Calu3 (cell line): Measurements from ENCODE around the genes KMT5C, TMEM238, ZNF787 and ZNF444.

GRCh38 chr19:55245972-55246222 lies 12.9 kb downstream of the PPP6R1 start:
- PRO-cap: no peak

DNA sequence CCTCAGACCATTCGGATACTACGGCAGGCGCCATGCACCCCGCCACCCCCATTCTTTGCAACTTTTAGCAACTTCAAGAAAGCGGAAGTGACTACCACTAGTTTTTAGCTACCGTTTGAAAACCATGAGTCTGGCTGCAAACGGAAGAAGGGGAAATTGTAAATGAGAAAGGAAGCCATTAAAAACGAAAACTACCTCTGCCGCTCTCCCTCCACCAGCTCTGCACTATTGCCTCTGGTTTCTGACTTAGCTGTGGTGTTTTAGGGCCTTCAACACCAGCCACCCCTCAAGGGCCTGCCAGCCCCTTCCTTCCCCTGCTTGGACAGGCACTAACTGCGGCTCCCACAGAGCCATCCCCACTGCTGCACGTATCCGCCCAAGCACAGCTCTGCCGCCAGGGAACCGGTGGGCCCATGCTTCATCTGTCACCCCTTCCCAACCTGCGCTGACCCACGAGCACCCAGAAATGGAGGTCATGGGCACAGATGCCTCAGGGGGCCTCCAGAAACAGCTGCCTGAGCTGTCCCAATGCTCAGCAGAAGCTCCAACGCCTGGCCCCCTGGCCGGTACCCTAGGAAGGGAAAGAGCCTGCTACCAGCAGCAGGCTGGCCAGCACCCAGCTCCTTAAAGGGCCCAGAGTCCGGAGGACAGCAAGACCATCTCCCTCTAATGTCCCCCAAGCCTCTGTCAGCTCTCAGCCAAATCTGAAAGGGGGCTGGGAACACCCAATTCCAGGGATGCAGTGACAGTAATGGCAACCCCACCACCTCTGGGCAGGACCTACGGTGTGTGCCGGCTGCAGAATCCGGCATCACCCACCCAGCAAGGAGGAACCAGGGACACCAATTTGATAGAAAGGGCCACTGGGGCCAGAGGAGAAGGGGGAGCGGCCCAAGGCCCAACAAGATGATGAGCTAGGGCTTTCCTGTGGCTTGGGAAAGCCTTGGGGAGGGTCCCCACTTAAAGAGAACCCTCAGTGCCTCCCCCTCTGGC lies 4.4 kb downstream of the PPP6R1 start:
- PRO-cap: no peak

GRCh38 chr19:55301549-55302625 lies 18.1 kb downstream of the BRSK1 start:
- PRO-cap: bidirectional peak, plus-strand start at chr19:55302074, minus-strand start at chr19:55301899

DNA sequence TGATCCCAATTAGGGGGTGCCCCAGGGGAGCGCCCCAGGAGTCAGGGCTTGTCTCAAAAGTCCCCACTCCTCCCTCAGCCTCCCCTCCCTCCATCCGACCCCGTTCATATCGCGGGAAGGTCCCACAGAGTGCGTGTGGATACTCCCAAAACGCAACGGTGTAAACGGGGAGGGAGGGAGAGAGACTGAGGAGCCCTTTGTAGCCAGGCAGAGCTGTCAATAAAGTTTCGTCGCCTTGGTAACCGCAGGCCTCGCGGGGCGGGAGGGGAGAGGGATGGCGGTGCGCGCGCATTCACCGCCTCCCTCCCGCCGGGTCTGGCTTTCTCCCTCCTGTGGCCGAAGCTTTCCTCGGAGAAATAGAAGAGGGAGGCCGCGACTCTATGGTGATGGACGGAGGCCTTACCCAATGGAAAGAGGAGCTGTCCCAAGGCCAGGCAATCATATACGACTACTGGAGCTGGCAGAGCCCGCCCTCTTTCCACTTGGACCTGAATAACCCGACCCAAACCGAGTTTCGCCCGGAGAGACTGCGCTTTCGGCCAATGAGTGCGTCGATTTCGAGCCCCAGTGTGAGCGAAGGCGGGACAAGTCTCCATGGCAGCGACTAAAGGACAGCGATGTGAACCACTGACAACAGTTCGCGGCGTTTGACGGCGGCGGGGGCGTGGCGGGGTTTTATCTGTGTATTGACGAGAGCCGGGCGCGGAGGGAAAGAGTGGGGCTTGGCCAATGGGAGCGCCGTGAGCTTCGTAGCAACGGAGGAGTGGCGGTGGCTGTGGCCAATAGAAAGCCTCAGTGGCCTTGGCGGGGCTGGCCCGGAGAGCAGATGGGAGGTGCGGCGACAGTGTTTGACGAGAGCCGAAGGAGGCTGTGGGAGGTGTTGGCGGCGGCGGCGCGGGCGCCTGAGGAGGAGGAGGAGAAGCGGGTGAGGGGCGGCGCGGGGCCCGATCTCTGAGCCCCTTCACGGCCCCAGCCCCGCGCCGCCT lies at the start of gene KMT5C:
Gene KMT5C (plus strand): TSS at position 844 of the 986 bp plus-strand sequence.
- PRO-cap: bidirectional peak, plus-strand start at position 854 of the sequence, minus-strand start at position 317 of the sequence

- PRO-cap: no peak
Observed at GRCh38 chr19:55340265-55340568, 541 bp downstream of the KMT5C start.

DNA sequence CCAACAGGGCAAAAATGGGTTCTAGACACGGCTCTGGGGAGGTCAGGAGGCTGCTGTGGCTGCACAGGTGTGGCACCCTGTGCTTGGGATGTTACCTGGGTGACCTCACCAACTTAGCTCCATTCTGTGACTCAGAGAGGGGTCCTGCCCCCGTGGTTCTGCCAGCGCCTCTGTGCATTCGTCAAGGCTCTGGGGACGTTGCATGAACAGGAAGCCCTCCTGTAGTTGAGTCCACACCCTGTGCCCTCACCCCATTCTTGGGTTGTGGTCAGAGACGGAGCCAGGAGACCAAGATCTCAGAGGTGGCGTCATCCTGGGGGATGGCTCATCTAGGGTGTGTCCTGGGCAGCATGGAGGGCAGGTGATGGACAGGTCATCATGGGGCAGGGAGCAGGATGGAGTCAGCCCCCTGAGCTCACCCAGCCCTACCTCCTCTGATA lies 2.5 kb downstream of the COX6B2 start:
- PRO-cap: no peak

- PRO-cap: bidirectional peak, plus-strand start at chr19:55384043, minus-strand start at chr19:55383773; bidirectional peak, plus-strand start at chr19:55384436, minus-strand start at chr19:55384279
Observed at GRCh38 chr19:55383380-55384505, at the start of gene TMEM238. TMEM238 (minus strand) TSS chr19:55384292.

GRCh38 chr19:55400056-55401151 lies 7.2 kb downstream of the UBE2S start:
- PRO-cap: no peak

DNA sequence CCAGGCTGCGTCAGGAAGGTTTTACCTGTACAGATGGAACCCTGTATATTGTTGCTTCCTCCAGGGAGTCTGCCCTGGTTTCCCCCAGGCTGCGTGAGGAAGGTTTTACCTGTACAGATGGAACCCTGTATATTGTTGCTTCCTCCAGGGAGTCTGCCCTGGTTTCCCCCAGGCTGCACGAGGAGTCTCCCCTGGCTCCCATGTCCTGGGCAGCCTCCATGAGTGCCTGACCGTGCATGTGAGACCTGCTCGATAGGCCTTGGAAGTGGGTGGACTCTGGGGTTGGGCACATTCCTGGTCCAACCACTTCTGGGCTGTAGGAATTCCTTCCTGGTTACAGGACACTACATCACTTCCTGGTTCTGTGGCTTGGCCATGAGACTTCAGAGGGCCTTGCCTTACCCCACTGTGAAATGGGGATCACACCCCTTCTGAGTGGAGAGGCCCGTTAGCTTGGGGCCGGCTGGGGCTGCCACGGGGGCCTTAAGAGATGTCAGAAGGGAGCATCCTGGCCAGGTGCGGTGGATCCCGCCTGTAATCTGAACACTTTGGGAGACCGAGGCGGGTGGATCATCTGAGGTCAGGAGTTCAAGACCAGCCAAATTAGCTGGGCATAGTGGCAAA lies 4.0 kb upstream of the ZNF628 start:
- PRO-cap: bidirectional peak, plus-strand start at position 376 of the sequence, minus-strand start at position 238 of the sequence

DNA sequence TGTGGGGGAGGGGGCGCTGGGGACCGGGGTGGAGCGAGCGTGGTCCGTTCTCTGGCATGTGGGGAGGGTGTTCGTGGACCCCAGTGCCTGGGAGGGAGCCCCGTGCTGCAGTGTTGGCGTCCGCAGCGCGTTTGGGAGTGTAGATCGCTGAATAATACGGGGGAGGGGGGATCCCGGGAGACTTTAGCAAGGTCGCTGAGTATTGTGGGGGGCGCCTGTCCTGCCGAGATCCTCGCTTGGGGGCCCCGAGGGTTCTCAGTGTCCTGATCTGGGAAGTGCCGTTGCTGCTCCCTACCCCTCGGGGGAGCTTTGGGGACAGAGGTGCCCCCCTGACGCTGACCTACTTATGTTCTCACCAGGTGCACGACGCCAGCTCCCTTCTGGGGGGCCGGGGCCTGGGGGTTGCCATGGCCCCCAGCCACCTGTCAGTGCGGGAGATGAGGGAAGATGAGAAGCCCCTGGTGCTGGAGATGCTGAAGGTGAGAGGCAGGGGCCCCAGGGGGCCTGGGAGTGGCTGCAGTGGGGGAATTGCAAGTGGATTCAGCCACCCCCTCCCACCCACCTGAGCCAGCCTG lies 401 bp downstream of the NAT14 start:
- PRO-cap: no peak

DNA sequence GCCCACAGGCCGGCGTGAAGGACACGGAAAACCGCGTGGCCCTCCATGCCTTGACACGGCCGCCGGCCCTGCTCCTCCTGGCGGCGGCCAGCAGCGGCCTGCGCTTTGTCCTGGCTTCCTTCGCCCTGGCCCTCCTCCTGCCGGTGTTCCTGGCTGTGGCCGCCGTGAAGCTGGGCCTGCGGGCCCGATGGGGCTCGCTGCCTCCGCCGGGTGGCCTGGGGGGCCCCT lies 1.3 kb downstream of the NAT14 start:
- PRO-cap: no peak

DNA sequence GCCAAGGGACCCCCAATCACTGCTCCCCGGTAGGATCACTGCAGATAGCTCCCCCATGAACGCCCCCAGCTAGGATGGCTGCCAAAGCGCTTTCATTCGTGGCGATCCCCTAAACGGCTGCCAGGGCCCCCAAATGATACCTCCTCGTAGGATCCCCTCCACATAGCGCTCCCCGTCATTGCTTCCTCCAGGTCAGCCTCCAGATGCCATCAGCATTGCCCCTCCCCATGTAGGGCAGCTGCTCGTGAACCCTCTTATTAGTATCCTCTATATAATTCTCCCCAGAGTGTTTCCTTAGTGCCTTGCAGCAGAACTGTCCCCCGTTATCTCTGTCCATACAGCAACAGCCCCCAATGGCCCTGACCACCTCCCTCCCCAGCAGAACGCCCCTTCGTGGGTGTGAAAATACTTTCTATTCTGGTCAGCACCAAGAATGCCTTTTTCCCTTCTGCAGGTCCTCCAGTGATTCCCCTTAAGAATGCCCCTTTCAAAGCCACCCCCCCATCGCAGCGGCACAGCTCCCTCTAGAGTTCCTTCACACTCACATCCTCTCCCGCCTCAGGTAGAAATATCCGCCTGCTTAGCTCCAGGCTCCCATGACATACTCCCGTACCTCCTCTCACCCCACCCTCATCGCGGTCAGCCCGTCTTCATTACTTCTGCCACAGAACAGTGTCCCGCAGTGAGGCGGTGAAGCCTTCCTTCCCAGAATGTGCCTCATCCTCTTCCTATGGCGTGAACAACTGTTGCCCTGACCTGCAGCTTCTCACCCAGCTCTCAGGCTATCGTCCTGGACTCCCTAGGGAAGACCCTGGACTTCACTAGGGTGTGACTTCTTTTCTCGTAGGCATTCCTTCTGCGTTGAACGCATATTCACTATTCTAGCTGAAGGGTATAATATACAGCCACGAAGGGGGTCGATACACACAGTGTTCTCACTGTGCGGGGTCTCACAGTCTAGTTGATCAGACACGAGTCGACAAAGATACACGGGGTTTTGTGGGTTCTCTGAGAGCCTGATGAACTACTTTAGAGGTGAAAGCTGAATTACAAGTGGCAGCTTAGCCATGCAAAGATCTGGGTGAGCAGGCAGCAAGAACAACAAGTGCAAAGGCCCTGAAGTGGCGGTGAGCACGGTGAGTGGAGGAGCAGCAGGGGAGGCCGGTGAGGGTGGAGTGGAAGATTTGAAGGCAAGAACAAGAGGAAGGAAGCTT lies 821 bp downstream of the ZNF865 start:
- PRO-cap: bidirectional peak, plus-strand start at position 608 of the sequence, minus-strand start at position 464 of the sequence

GRCh38 chr19:55616797-55617723 lies 7.3 kb downstream of the ZNF784 start:
- PRO-cap: no peak

- PRO-cap: no peak
Observed at GRCh38 chr19:55673922-55674921, 804 bp upstream of the EPN1 start.

DNA sequence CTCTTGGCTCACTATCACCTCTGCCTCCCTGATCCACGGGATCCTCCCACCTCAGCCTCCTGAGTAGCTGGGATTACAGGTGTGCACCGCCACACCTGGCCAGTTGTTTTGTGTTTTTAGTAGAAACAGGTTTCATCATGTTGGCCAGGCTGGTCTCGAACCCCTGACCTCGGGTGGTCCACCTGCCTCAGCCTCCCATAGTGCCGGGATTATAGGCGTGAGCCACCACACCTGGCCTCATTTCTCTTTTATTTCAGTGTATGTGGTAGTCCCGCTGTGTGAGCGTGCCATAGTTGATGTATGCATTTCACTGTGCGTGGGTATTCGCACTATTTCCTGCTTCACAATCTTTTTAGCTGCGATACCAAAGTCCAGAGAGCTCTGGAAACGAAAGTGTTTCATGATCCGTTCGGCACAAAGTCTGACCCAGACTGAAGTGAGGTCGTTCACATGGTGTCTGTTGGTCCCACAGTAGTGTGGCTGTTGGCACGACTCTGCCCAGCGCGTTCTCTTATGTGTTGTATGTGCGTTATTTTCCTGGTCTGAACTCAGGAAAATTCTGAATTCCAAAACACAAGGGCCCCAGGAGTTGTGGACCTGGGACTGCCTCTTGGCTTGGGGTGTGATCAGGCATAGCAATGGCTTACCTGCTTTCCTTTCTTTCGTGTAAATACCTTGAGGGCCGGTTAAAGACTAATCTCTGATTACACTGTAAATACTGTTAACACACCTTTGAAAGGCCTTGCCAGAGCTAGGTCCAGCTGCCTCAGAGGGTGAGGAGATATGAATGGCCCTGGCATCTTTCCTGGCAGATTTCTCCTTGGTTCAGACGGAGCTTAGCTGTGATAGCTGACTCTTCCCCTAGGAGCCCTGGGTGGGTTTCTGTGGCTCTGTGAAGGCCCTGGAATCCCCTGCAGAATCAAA lies 8.7 kb downstream of the EPN1 start:
- PRO-cap: bidirectional peak, plus-strand start at position 367 of the sequence, minus-strand start at position 328 of the sequence; bidirectional peak, plus-strand start at position 415 of the sequence, minus-strand start at position 433 of the sequence; bidirectional peak, plus-strand start at position 811 of the sequence, minus-strand start at position 640 of the sequence

DNA sequence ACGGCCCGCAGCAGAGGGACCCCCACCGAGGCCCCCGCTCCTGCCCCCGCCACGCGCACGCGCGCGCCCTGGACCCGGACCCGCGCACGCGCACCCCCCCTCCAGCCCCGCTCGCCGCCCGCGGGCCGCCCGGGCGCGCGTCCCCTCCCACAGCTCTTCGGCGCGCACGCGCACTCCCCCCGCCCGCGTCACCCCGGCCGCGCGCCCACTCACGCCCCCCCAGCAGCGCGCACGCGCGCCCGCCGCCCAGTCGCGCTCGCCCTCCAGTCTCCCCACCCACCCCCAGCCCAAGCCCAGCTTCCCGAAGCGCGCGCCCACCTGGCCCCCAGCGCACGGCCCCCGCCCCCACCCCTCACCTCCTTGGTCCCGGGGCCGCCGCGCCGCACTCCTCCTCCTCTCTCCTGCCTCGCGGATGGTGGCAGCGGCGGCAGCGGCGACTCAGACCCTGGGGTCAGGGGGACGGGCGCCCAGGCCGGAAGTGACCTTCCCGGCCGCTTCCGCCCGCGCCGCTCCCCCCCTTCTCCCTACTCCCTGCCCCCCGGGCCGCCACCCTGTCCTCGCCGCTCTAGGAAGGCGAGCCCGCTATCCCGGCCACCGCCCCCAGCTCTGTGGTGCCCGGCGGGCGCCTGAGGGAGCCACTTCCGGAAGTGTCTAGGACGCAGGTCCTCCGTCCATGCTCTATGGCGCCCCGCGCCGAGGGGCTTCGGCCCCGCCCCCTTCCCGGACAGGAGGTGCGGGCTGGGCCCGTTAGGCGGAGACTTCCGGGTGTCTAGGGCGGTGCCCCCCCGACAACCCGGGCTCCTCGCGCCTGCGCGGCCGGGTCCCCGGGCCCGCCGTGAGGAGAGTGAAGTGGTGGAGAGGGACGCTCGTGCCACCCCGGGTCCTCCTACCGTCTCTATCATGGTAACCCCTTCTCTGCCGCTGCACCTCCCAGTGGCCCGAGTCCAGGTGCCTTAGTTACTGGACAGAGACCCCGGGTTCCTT lies at the start of gene ZNF787:
Gene ZNF787 (minus strand): TSS at position 480 of the 984 bp plus-strand sequence.
- PRO-cap: bidirectional peak, plus-strand start at position 249 of the sequence, minus-strand start at position 176 of the sequence; bidirectional peak, plus-strand start at position 441 of the sequence, minus-strand start at position 414 of the sequence; bidirectional peak, plus-strand start at position 836 of the sequence, minus-strand start at position 705 of the sequence

- PRO-cap: unidirectional peak, plus-strand start at chr19:56141309
Observed at GRCh38 chr19:56140949-56141479, at the start of gene ZNF444. ZNF444 (plus strand) TSS chr19:56141287.

- PRO-cap: no peak
Observed at GRCh38 chr19:56309384-56310108, 5.1 kb downstream of the ZSCAN5A start.

- PRO-cap: no peak
Observed at GRCh38 chr19:56314365-56314471, 421 bp downstream of the ZSCAN5A start.

- PRO-cap: bidirectional peak, plus-strand start at chr19:56315277, minus-strand start at chr19:56315171; bidirectional peak, plus-strand start at chr19:56315538, minus-strand start at chr19:56315483
Observed at GRCh38 chr19:56315064-56315658, 522 bp upstream of the ZSCAN5A start.